Thoracic aorta (tissue), 1 donor: ENCODE data around the genes SLC13A4 and FAM180A.

- RAMPAGE, long total RNA: no peak
Measured at GRCh38 chr7:135261096-135261839, 27.6 kb downstream of the STRA8 start.

DNA sequence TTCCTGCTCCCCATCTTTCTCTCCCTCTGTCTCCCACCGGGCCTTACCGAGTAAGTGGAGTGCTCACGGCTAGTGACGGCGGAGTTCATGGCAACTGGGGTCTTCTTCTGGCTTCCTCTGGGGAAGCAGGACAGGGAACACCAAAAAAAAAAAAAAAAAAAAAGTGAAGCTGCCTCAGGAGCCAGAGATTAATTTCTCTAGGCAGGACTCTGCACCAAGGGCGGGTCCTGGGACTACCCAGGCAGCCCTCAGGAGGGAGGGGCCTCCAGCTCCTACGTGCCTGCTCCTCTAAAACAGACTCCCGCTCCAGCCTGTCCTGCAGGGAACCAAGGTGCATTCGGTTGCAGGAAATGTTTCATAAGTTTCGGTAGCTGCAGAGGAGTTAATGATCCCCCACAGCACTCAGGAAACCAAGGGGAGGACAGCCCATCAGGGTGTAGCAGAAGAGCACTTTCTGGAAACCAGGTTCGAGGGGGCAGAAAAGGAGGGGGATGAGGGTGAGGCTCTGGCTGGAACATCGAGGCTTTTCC lies 84.0 kb downstream of the STRA8 start:
- RAMPAGE, long total RNA: no peak

DNA sequence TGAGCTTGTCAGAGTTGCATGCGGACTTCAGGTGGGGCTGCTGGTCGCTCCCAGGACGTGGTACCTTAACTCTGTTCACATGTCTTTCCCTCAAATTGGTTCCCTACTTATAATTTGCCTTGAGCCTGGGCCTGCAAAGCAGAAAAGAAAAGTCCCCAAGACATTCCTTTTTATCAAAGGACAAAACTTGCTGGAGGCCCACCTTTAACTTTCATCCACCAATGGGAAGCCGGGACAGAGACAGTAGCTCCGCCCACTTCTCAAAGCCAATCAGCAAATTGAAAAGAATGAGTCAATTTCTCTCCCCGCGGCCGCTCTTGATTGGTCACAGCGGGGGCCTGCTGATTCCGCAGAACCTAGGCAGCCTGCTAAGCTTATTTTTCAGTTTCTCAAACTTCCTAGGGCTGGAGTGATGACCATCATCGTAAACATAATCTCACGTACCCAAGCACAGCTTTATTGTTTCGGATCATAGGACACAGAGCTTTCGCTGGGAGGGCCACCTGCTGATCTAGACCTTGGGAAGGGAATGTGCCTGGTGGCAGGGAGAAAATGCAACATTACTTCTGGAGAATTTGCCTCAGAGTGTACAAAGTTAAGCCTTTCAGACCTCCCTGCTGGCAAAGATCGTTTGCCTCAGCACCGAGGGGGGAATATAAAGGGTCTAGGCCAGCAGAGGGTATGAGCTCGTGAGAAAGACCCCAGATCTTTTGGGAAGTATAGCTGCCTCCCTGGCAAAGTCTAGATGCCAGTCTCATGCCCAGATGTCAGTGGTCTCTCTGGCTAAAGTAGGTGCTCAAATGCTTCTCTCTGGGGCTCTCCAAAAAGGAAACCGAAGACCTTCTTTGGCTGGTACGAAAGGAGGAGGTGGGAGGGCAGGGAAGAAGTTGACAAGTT lies at the start of gene SLC13A4:
SLC13A4 (minus strand) TSS at position 142 of the 897 bp plus-strand sequence.
- RAMPAGE, long total RNA: no peak

DNA sequence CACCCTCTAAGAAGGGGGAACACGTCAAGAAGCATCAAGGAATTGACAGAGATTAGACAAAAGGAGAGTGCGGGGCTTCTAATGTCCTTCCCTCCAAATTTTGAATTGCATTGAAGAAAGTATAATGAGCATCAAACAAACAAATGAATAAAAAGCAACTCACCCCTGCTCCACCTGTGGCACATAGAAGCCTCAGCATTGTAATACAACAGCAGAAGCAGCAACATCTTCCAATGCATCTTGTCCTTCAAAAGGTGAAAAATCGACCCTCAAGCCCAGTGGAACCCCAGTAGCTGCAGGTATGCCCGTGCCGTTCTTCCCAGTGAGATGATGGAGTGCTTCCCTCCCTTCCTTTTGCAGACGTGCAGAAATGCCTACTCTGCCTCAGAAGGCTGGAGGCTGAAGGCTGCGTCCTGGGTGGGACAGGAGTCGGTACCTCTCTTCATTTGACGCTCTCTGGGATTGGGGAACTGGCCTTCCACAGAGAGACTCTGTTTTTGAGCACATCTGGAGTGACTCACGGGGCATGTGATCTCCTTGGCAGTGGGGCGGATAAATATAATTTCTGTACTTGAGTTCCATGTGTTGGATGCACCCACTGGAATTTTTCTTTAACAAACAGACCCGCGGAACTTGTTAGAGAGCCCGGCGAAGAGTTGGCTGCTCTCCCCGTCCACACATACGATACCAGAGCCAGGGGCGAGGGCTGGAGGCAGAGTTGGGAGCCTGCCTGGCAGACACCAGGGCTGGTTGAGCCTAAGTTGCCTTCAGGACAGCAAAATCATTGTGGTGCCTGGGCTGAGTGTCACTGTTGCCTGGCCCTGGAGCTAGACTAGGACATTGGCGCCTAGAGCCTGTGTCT lies at the start of gene FAM180A:
FAM180A (minus strand) TSS at position 472 of the 862 bp plus-strand sequence.
- RAMPAGE, long total RNA: no peak

GRCh38 chr7:135927686-135928634 lies 49.2 kb downstream of the MTPN start:
- RAMPAGE, long total RNA: no peak

DNA sequence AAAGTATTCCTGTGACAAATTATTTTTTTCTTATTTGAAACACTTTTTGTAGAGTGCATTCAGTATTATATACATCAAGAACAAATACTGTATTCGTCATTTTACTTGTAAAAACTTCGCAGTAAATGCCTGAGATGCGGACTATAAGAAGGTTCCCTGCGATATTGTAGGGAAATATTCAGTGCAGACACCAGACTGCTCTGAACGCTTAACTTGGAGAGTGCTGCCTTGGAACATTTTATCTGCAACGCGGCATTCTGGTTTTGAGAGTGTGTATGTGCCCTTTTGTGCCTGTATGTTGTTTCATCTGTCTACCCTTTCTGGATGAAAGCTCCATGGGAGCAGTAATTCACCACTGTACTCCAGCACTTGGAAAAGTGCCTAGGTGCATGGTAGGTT lies 46.8 kb downstream of the MTPN start:
- RAMPAGE, long total RNA: no peak

DNA sequence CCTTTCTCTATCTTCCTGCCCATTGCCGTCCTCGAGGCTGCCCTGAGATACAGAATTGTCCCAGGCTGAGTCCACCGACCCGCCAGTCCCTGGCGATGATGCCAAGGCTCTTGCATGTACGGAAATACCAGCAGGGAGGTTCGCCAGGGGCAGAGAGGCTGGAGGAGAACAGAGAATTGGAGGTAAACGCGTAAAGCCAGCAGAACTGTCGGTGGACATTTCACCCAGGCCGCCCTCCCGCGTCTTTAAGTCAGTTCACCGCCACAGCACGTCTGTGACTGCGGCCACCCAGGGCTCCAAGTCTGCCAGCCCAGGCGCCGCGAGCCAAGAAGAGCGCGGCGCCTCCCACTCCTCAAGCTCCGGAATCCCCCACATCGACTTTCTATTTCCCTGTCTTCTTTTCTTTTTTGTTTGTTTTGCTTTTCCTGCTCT lies 2.1 kb downstream of the CHRM2 start:
- RAMPAGE, long total RNA: no peak

GRCh38 chr7:137890170-137891207 lies 43.7 kb upstream of the DGKI start:
- RAMPAGE, long total RNA: no peak

- RAMPAGE, long total RNA: no peak
Measured at GRCh38 chr7:137996262-137996852, 5.5 kb downstream of the CREB3L2 start.

- RAMPAGE, long total RNA: no peak
Measured at GRCh38 chr7:137998775-137999203, 3.1 kb downstream of the CREB3L2 start.

- RAMPAGE, long total RNA: no peak
Measured at GRCh38 chr7:138125983-138126349, 49.7 kb downstream of the AKR1D1 start.

- RAMPAGE, long total RNA: no peak
Measured at GRCh38 chr7:138161379-138161951, 85.2 kb downstream of the AKR1D1 start.

DNA sequence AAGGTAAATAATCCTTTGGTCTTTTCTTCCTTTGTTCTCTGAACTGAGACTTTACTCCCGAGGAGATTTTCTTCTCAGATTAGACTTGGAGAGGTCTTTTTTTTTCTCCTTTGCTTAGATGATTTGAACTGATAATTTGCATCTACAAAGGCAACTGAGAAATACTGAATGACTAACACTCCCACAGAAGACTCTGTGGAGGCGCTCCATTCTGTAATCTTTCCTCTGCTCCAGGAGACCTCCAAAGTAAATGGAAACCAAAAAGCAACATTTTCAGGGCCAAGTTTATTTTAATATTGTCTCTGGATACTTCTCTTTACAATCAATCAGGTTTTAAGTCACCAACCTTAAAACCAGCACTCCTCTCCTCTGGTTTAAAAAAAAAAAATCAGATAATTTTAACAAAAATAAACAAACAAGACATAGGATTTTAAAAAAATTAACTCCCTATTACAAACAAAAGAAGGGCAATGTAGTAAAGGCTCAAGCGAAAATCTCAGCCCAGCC lies 93.4 kb downstream of the AKR1D1 start:
- RAMPAGE, long total RNA: no peak

- RAMPAGE, long total RNA: no peak
Measured at GRCh38 chr7:138665833-138666366, 35.3 kb downstream of the SVOPL start.

- RAMPAGE, long total RNA: no peak
Measured at GRCh38 chr7:138960960-138961482, 20.2 kb downstream of the KIAA1549 start.

- RAMPAGE, long total RNA: no peak
Measured at GRCh38 chr7:139118675-139119572, 9.4 kb upstream of the ZC3HAV1 start.

DNA sequence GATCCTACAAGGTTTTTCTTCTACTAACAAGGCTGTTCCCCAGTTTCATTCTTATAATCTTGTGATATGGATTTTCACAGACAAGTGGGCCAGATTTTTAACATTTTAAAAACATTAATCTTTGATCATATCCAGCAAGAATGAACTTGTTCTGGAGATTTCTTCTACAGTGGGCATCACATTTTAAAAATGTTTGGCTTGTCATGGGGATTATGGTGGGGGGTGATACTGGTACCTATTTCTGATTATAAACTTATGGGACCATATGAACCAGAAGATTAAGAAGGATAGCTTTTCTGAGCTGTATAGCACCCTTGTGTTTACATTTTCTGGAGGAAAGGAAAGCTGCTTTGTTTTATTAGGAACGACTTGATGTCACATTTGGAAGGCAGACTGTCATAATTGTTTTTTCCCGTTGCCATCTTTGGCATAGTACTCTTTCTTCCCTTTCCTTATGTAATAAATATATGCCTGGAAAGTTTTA lies 9.9 kb downstream of the LUC7L2 start:
- RAMPAGE, long total RNA: no peak

DNA sequence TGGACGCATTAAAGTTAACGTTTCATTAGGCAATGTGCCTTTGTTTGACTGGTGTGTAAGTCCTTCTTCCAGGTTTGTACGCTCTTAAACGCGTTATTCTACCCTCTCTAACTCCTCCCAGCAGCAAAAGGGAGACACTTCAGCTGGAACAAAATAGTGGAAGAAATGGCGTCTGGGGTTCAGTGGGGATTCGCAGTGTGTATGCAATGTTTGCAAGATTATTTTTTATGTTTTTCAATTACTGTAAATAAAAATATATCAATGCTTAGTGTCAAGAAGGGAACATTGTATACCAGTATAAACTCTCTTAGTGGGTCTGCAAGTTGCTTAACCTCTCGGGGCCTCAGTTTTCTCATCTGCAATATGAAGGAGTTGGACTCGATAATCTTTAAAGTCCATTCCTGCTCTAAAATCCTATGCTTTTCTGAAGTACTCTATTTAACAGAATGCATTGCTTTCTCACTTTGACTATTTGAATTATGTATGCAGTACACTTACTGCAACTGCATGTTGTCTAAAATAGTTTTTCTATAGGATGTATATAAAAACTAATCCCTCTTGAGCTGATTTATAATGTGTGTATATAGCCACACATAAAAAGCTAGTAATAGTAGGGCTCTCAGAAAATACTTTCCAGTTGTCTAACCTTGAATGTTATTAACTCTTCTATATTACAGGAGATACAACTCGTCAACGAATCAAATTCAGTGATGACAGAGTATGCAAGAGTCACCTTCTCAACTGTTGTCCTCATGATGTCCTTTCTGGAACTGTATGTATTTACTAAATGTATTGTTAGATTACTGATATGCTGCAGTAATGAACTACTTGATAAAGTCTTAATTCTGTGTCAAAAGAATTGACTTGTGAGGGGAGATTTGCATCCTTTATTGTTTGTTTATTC lies 15.9 kb downstream of the LUC7L2 start:
- RAMPAGE, long total RNA: no peak

GRCh38 chr7:139402018-139402312 lies 42.3 kb downstream of the LUC7L2 start:
- RAMPAGE, long total RNA: start-site peak on the plus strand at chr7:139402156-139402194, 95 reads

GRCh38 chr7:139562438-139563180 lies 39.1 kb downstream of the CLEC2L start:
- RAMPAGE, long total RNA: no peak